H4 (cell line): Measurements from ENCODE around the genes ZNF446 and MZF1.

GRCh38 chr19:58229188-58229665 is 513 bp downstream of the ZNF544 start:
- RAMPAGE, long total RNA: no peak

GRCh38 chr19:58327133-58327892 is 519 bp downstream of the ZSCAN22 start:
- RAMPAGE, long total RNA: start-site peak on the minus strand at chr19:58327241-58327248, 20 reads

DNA sequence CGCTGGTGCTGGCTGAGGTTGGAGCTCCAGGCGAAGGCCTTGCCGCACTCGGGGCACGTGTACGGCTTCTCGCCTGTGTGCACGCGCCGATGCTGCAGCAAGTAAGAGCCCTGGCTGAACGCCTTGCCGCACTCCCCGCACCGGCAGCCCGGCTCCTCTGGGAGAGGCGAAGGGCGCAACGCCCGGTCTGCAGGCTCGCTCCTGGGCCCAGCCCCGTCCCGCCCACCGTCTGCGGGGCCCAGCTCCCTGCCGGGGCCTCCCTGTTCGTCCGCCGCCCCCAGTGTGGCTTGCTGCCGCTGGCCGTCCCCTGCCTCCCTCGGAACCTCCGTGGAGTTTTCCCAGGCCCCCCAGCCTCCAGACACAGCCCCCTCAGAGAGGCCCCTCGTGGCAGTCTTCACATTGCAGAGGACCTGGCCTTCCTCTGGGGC is 3.9 kb upstream of the A1BG start:
- RAMPAGE, long total RNA: no peak

DNA sequence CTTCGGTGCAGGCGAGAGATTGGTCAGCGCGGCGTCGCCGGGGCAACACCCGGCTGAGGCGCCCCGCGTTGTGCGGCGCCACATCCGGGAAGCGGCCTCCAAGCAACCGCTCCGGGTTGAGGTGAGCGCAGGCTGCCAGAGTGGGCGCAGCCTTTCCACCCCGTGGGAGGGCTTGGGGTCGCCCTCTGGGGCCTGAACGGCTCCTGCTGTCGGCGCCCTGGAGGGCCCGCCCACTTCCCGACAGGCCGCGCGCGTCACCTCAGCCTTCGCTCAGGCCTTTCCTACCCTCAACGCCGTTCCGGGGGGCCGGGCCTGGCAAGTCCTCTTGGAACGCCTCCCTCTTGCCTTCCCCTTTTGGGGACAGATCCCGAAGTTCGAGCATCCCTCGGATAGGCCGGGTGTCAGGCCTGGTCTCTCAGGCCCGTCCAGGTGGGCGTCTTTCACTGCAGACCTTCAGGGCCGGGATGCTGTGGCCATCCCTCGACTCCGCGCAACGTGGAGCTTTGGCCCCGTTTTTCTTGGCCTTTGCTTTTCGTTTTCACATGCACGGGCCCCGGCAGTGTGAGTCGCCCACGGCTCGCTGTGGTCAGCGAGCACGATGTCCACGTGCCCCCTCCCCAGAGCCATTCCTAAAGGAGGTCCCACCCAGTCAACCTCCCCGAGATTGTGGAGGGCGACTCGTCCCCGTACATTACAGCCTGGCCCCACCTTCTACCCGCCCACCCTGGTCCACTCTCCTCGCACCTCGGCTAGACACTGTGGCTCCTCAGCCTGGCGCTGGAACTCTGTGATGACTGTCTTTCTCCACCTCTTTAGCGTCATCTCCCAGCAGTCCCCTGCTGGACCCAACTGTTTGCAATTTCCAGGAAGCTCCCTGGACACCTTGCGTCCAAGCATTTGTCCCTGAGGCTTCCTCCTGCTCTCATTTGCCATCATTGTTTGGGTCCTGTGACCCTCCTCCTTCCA is at the start of gene ZNF446:
Gene ZNF446, plus strand, starts transcription at position 277 of the 966 bp plus-strand sequence.
- RAMPAGE, long total RNA: no peak

GRCh38 chr19:58497640-58498206 is 14.1 kb downstream of the SLC27A5 start:
- RAMPAGE, long total RNA: no peak

DNA sequence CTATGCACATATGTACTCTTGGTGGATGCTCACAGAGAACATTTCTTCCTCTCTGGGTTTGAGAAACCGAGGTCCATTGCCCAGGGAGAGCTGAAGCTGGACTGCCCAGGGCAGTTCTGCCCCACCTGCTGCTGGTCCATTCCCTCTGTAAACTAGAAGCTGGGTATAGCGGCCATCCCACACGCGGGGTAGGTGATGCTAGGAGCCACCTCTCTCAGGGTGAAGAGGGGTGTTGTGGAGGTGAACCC is 3.1 kb upstream of the UBE2M start:
- RAMPAGE, long total RNA: no peak

- RAMPAGE, long total RNA: no peak
These were observed at the start of gene MZF1 for GRCh38 chr19:58572900-58573868. TSS of gene MZF1 (minus strand) at chr19:58573335.